Peyer's patch (tissue), 4 donors: ENCODE results near the gene PINK1.

- PRO-cap: no peak
- RAMPAGE, long total RNA, 4 experiments: no peak in any of the 4 experiments
Measured at GRCh38 chr1:20597513-20598258, 8.8 kb downstream of the CDA start.

GRCh38 chr1:20632698-20633622 is at the start of gene PINK1:
Gene PINK1 (plus strand): TSS chr1:20633458.
- PRO-cap: unidirectional peak, plus-strand start at chr1:20633481
- RAMPAGE, long total RNA, 4 experiments: no peak in any of the 4 experiments

GRCh38 chr1:20633668-20634223 is 488 bp downstream of the PINK1 start:
- PRO-cap: bidirectional peak, plus-strand start at chr1:20634041, minus-strand start at chr1:20633967
- RAMPAGE, long total RNA, 4 experiments: no peak in any of the 4 experiments

DNA sequence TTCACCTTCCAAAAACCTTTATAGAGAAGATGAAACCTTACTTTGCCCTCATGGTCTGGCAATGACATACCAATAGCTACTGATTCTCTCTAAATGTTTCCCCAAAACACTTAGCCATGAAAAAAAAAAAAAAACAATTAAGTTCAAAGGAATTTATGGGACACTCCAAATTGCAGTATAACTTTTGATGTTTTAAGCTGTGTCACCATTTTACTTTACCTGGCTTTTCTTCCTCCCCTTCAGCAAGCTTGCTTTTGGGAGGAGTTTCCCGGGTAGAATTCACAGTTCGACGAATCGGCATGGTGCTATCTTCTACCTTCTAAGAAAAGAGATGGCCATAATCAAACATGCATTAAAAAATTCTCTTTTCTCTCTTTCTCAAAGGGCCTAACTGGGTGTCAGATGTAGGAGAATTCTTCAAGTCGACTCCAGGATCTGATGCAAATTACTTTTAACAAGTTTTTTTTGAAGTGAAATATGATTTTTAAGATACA is 7.5 kb downstream of the HP1BP3 start:
- PRO-cap: no peak
- RAMPAGE, long total RNA, 4 experiments: start-site peak on the minus strand in 3 of 4 experiments, centred at positions 263 to 310 of the sequence, 30 to 201 reads per replicate

GRCh38 chr1:20785853-20787067 is 847 bp downstream of the HP1BP3 start:
- PRO-cap: unidirectional peak, plus-strand start at chr1:20786421; bidirectional peak, plus-strand start at chr1:20786926, minus-strand start at chr1:20786652
- RAMPAGE, long total RNA, 4 experiments: start-site peak on the minus strand in 4 of 4 experiments, at chr1:20786619-20786681 at its widest, 68 to 179 reads per replicate

- PRO-cap: no peak
- RAMPAGE, long total RNA, 4 experiments: start-site peak on the minus strand in 1 of 4 experiments, at chr1:20899622-20900177 at its widest, 21 reads per replicate
Measured at GRCh38 chr1:20899473-20900074, 112.5 kb upstream of the HP1BP3 start.

GRCh38 chr1:21156088-21157142 is 20.3 kb downstream of the EIF4G3 start:
- PRO-cap: no peak
- RAMPAGE, long total RNA, 4 experiments: no peak in any of the 4 experiments

- PRO-cap: no peak
- RAMPAGE, long total RNA, 4 experiments: no peak in any of the 4 experiments
Measured at GRCh38 chr1:21167136-21167720, 9.5 kb downstream of the EIF4G3 start.

DNA sequence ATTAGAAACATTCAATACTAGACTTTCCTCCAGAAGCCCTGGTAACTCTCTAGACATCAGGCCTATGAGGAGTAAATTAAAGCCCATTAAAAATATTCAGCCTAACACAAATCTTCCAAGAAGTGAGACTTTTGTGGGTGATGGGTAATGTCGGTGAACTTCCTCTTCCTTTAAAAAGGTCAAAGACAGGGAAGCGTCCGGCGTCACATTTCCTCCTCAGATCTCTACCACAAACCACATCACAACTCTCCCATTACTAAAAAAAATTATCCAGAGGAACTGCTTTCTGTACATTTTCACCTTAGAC is 1.4 kb downstream of the EIF4G3 start:
- PRO-cap: unidirectional peak, plus-strand start at position 173 of the sequence; unidirectional peak, plus-strand start at position 259 of the sequence
- RAMPAGE, long total RNA, 4 experiments: no peak in any of the 4 experiments

- PRO-cap: no peak
- RAMPAGE, long total RNA, 4 experiments: no peak in any of the 4 experiments
Measured at GRCh38 chr1:21237571-21238040, 52.7 kb downstream of the ECE1 start.

DNA sequence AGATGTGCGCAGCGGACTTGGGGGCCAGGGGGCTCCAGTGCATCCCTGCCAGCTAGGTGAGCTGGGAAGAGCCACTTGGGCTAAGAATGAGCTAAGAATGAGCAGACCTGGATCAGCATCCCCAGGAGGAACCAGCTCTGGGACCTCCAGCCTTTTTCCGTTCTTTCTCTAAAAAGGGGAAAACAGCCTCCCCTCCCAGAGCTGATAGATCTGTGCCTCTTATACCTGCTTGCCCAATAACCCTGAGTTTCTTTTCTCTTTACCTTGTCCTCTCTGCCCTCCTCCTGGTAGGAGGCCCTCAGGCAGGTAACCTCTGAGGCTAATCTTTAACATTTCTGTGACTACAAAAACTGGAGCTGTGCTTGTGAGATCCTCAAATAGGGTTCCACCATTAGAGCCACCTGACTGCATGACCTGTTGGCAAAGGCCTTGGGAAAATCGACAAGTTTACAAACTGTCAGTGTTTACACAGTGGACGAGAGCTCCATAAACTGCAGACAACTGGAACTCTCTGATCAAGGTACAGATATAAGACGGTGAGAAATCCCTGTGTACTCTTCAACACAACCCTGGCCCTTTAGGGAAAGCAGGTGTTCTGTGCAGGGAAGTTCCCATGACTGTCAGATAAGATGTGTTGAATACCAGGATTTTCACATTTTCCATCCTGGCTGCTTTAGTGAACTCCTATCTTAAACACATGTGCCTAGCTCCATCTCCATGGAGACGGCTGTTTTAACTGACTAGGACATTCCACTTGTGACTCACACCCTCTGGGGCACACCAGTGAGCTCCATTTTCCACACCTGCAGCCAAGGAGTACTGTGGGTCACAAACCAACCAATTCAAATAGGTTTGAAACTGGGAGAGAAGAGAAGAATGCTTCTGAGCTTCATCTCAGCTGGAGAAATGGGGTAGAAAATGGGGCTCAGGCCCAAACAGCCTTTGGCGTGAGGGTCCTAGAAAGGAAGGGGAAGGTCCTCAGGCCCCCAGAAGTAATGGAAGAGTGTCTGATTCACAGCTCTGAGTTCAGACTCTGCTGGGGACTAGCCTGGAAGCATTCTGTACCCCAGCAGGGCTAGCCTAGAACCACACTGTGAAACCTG is 38.3 kb downstream of the ECE1 start:
- PRO-cap: no peak
- RAMPAGE, long total RNA, 4 experiments: no peak in any of the 4 experiments

DNA sequence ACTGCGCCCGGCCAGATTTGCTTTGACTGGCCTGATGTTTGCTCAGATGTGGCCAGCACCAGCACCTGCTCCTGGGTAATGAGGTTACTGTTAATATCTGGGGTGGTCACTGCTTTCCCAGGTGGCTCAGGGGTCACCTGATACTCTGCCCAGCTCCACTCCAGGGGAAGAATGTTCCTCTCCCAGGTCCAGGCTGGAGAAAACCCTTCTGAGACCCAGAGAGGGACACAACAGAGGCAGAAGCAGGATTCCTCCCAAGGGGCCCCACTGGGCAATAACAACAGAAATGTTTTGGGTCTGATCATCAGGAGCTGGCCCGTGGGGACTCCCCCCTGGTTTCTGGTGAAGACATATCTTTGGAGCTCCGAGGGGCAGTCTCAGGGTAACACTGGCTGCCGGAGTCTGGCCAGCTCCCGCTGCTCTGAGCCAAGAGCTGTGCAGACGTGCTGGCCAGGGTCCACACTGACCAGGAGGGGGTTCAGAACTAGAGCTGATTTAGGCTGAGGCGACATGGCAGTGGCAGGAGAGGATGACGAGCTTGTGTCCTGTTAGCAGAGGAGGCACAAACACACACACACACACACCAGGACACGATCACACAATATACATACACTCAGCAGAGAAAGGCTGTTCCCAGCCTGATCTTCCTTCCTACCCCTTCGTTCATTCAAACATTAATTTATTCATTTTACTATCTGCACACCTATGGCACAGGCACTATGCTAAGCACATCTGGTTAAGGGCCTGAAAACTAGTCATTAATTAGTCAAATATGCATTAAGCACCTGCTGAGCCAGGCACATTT is 13.1 kb downstream of the ECE1 start:
- PRO-cap: no peak
- RAMPAGE, long total RNA, 4 experiments: no peak in any of the 4 experiments

- PRO-cap: bidirectional peak, plus-strand start at chr1:21294532, minus-strand start at chr1:21294413
- RAMPAGE, long total RNA, 4 experiments: no peak in any of the 4 experiments
Measured at GRCh38 chr1:21294247-21295044, 4.2 kb upstream of the ECE1 start.

DNA sequence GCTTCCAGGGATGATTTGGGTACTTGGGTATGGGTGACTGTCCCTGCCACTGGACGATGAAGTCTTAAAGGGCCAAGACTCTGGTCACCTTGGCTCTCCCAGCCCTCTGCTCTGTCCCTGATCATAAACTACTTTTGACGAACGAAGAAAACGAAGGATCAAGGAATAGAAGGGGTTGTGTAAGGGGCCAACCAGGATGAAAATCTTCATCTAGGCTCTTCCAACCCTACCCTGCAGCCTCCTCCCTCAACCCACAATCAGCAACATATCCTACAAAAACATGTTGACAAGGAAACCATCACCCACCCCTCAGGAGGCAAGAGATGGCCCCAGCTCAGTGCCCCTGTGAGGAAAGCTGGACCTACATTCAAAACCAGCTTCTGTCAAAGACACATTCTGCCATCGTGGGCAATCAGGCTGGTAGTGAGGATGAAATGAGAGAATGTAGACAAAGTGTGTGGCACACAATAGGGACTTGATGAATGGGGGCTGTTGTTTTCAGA is 20.5 kb upstream of the ECE1 start:
- PRO-cap: bidirectional peak, plus-strand start outside the sequence, minus-strand start at position 425 of the sequence
- RAMPAGE, long total RNA, 4 experiments: start-site peak on the minus strand in 1 of 4 experiments, centred at position 202 of the sequence, 21 reads per replicate

- PRO-cap: bidirectional peak, plus-strand start at chr1:21311378, minus-strand start at chr1:21311087
- RAMPAGE, long total RNA, 4 experiments: no peak in any of the 4 experiments
Measured at GRCh38 chr1:21311166-21311464, 20.9 kb upstream of the ECE1 start.

GRCh38 chr1:21313796-21314984 is 23.9 kb upstream of the ECE1 start:
- PRO-cap: no peak
- RAMPAGE, long total RNA, 4 experiments: no peak in any of the 4 experiments

GRCh38 chr1:21335068-21335636 is 44.9 kb upstream of the ECE1 start:
- PRO-cap: no peak
- RAMPAGE, long total RNA, 4 experiments: no peak in any of the 4 experiments

- PRO-cap: no peak
- RAMPAGE, long total RNA, 4 experiments: no peak in any of the 4 experiments
Measured at GRCh38 chr1:21335637-21336364, 45.5 kb upstream of the ECE1 start.

DNA sequence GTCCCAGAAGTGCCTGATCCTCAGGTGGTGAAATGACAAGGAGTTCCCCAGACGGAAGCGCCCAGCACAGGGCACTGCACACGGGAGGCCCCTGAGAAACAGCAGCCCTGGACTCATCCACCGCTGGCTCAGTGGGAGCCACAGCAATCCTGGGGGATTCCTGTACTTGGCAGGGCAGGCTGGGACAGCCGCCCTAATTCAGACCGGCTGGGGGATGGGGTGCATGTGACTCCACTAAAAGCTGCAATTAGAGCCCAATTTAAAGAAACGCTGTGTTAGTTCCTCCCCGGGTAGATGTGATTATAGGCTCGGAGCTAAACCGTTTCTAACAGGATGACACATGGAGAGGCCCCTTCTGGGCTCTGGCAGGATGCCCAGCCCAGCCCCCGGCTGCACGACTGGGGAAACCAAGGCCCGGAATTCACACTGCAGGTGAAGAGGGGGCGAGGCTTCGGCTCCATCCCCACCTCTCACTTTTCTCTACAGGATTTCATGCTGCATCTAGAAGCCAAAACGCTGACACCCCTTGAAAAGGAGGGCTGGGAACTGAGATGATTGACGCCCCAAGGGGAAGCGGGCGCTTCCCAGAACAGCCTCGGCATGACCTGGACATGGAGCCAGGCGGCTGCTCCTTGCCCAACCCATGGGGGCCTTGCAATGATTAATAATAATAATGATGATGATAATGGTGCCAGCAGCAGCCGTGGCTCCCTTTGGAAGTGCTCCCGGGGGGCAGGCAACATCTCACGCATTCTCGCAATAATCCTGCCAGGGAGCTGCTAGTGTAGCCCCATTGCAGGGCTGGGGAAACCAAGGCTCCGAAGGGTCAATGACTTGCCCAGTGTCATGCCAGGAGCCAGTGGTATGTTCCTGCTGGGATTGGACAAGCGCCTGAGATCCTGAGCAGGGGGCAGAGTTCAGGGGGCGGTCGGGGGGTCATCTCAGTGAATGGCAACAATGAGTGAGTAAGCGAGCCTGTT is 78.4 kb downstream of the RAP1GAP start:
- PRO-cap: no peak
- RAMPAGE, long total RNA, 4 experiments: no peak in any of the 4 experiments

- PRO-cap: no peak
- RAMPAGE, long total RNA, 4 experiments: start-site peak on the minus strand in 2 of 4 experiments, at chr1:21602904-21602912 at its widest, 14 to 29 reads per replicate
Measured at GRCh38 chr1:21602608-21603259, 66.4 kb downstream of the RAP1GAP start.